ENCODE measurements around a stretch of chr4.

- PRO-cap = no peak
Observed at GRCh38 chr4:94669321-94669544, 88.5 kb upstream of the BMPR1B start.

DNA sequence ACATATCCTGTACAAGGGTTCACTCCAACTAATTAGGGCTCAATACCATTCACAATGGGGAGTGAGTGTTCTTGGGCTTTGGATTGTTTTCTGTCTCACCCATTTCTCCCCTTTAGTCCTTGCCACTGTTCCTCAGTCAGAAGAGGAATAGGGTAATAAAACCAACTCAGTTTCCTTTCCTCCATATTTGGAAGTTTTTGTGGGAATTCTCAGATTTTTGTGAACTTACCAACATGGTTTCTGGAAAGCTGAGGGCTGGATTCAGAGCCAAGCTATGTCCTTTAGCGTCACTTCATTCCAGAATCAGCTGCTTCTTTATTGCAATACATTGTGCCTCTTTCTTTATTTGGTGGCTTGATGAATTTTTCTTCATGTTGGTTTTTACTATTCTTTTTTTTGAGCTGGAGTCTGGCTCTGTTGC is 43.0 kb upstream of the BMPR1B start:
- PRO-cap = no peak

- PRO-cap = no peak
Observed at GRCh38 chr4:94760407-94760988, 2.7 kb downstream of the BMPR1B start.

DNA sequence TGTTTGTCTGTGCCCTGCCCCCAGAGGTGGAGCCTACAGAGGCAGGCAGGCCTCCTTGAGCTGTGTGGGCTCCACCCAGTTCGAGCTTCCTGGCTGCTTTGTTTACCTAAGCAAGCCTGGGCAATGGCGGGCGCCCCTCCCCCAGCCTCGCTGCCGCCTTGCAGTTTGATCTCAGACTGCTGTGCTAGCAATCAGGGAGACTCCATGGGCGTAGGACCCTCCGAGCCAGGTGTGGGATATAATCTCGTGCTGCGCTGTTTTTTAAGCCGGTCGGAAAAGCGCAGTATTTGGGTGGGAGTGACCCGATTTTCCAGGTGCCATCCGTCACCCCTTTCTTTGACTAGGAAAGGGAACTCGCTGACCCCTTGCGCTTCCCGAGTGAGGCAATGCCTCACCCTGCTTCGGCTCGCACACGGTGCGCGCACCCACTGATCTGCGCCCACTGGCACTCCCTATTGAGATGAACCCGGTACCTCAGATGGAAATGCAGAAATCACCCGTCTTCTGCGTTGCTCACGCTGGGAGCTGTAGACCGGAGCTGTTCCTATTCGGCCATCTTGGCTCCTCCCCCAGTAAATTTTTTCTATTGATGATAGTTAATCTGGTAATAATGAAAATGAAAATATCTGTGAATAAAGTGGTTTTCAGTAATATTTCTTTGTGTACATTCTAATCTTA is 83.6 kb downstream of the BMPR1B start:
- PRO-cap = no peak

DNA sequence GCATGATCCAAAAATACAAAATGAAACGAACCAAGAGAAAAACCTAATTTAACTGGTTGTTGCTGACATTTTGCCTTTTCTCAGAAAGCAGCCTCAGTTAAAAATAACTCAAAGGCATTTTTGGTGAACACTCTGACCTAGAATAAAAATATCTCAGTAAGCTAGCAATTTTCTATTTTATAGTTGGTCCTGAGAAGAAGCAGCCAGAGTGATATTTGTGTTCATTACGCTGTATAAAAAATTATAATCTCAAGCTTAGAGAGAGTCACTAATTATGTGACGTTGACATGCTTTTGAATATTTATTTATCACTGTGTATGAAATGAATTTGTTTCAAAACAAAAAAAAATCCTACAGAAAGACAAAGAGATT is 74.2 kb upstream of the UNC5C start:
- PRO-cap = no peak

GRCh38 chr4:98284607-98285101 is 23.5 kb downstream of the RAP1GDS1 start:
- PRO-cap = no peak

GRCh38 chr4:98399790-98400519 is 138.8 kb downstream of the RAP1GDS1 start:
- PRO-cap = no peak

GRCh38 chr4:98663141-98664201 is 5.1 kb upstream of the TSPAN5 start:
- PRO-cap = no peak

GRCh38 chr4:98811149-98811625 is 117.7 kb downstream of the EIF4E start:
- PRO-cap = no peak

GRCh38 chr4:99205434-99206029 is 13.5 kb downstream of the ADH6 start:
- PRO-cap = no peak

GRCh38 chr4:99342819-99343182 is 9.7 kb downstream of the ADH1C start:
- PRO-cap = no peak

DNA sequence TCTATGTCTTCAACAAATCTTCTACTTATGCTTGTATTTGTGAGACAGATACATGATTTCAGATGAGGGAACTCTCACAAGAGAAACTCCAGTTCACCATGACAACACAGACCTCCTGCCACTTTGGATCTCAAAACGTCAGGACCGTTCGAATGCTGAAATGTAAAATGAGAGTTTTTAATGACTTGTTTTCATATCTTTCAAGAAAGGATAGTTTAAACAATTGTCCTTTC is 22.2 kb downstream of the ADH7 start:
- PRO-cap = no peak

DNA sequence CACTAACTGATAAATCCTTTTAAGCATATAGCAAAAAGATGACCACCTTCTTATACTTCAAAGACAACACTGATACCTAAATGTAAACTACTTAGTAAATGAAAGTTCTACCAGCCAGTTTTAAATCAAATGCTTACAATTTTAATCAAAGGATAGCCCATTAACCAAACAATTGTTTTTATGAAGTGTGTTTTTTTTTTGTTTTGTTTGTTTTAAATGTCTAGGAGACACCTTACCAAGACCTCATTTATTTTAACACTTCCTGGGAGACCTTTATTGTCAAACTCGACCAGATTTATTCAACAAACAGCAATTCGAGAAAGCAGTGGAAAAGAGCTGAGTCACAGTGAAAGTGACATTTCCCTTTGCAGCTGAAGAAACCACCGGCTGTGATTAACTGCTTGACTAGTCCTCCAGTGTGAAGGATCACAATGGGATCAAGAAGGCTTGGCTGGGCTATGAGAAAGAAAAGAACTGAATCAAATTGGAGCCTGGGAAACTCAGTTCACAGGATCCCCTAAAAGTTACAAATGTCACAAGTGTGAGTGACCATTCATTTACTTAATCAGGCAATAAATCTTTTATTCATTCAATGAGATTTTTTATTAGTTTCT is 11.9 kb upstream of the ADH7 start:
- PRO-cap = no peak

DNA sequence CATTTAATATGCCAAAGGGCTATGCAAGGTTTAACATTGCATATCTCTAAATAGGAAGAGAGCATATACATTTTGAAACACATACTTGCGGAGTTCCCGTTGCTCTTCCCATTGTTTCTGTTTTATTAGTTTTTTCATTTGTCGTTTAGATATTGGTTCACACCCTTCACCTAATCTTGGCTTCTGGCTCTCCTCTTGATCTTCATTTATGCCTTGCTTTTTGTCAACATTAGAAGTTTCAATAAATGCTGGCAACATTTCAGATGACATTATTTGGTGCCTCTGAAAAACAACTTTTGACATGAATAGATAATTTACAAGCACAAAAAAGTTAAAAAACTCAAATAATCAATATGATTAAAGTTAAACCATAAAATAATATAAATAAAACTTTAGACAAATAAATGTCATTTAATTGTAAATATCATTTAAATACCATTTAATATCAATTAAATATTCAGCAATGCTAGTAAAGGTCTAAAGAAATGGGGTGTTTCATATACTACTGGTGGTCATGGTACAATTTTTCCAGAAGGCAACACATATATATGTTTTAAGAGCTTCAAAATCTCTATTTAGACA is 4.7 kb downstream of the TRMT10A start:
- PRO-cap = no peak

DNA sequence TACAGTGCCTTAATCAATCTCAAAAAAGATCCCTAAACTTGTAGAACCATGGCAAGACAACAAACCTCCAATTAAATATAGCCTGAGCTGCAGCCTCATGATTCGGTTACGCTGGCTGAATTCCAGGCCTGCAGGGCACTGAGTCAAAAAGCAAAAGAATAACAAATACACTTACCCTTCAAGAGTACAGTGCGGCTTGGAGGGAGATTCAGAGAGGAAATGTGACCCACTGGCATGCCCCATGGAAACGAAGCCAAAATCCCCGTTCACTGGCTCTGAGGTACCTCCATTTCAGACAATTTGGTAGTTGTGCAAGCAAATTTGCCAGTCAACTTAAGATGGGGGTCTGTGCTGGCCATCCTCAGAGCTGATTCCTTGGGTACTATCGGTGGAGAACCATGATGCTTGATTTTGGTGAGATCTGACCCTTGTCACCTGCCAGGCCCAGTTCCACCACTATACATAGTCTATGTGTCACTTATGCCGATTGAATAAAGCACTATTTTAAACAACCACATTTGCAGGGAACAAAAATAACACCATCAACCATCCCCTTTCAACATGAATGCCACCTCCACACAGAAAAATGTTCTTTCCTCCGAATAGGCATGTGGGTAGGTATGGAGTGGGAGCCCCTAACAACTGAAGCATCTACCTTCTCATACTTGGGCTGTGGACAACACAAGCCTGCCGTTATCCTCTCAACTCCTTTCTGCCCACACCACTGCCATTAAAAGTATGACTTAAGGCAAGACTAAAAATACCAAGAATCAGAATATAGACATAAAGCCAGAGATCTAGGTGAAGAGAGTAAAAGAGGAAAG is 2.1 kb downstream of the C4orf54 start:
- PRO-cap = no peak

GRCh38 chr4:99817247-99817845 is 719 bp downstream of the DAPP1 start:
- PRO-cap = no peak

DNA sequence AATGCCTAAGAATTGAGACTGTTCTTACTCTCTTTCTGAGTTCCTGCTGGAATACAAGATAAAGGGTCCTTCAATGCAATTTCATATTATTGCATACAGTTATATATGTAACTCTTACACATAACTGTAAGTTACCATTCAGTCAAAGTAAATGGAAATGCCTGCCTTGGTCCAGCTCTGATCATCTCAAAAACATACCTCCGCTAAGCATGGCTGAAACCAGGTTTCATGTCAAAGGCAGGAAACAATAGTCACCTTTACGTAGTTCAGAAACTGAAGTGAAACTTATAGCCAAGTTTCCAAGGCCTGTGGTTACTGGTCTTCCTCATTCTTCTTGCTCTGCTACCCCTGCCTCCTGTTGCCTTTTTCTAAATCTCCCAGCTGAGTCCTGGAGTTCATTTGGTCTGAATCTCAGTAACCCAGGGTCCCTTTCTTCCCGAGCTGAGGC is 30.7 kb downstream of the DAPP1 start:
- PRO-cap = no peak

DNA sequence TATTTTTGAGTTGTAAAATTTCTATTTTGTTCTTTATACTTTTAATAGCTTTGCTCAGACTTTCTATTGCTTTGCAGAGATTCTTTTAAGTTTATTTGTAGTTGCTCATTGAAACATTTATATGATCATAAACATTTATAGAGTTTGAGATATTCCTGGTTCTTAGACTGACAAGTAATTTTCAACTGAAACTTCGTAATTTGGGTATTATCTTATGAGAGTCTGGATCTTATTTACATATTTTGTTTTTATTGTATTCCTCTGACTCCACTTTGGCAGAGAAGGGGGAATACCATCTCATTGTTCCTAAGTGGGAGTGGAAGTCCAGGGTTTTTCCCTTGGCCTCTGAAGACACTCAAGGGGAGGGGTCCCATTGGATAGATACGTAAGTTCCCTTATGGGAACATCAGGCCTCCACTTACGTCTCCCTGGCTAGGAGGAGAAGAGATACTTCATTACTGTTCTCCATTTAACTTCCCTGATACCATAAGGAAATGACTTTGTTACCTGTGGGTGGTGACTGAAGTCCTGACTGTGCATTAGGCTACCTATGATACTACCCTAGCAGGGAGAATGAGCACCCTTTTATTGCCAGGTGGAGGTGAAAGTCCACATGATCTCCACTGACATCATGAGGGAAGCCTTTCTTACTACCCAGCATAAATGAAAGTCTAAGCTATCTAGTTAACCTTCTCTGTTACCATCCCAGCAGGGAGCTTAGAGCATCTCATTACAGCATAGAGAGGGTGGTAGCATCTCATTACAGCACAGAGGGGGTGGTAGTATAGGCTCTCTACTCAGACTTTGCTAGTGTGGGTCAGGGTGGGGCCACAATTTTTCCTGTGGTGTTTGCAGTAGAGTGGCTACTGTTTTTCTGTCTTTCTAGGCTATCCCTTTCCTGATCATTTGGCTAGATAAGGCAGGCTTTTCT is 24.3 kb upstream of the LAMTOR3 start:
- PRO-cap = no peak

DNA sequence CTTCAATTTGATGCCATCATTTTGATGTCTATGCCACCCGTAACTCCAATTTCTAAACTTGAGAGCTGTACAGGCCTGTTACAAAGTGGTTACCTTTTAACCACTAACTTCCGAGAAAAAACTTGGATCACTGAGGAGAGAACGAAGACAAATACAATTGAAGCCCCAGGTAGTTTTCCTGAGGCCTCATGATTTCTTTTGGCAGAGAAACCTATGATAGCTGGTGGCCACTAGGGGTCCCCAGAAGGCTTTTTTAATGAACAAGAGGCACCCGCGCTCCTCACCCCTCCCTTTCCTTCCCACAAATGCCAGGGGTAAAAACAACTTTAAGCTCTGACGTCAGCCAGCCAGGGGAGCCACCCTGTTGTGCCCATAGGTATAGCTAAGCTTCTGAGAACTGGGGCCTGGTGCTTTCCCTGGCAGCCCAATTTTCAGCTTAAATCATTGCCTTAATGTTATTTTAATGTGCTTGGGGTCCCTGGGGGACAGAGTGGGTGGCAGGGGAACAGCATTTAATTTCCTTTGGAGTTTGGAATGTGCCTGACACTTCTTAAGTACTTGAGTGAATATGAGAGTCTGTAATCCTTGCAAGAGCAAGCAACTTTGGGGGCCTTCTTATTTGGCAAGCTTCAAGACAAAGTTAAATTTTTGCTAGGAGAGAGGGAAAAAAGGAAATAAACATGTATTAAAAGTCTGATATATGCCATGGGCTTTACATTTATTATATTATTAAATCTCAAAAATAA is 96.7 kb downstream of the DDIT4L start:
- PRO-cap = unidirectional peak, plus-strand start at position 385 of the sequence

GRCh38 chr4:100184894-100185157 is 5.4 kb downstream of the DDIT4L start:
- PRO-cap = no peak

All from cardiac septum (tissue), 1 donor.